Skeletal muscle satellite cell (primary cell): ENCODE results near the gene HOXB13.

GRCh38 chr17:48596690-48596995 is 3.1 kb upstream of the HOXB5 start:
- CAGE, long polyA plus RNA = no peak

DNA sequence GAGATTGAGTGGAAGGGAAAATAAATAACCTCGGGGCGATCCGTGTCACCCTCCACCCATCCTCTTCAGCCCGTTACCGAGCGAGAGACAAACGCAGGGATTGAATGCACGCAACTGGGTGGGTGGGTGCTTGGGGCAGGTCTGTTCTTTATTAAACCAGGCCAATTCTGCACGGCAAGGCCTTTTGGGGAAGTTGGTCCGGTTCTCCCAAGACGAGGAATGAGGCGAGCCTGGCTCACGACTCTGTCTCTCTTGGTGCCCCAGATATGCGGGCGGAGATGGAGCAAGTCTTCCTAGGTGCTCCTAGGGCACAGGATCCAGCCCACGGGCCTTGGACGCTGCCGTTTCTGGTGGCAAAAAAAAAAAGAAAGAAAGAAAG is 430 bp upstream of the HOXB7 start:
- CAGE, long polyA plus RNA = no peak

GRCh38 chr17:48611637-48612452 is 1.0 kb upstream of the HOXB7 start:
- CAGE, long polyA plus RNA = no peak

- CAGE, long polyA plus RNA = no peak
These were observed 381 bp upstream of the HOXB9 start for GRCh38 chr17:48626409-48627068.

DNA sequence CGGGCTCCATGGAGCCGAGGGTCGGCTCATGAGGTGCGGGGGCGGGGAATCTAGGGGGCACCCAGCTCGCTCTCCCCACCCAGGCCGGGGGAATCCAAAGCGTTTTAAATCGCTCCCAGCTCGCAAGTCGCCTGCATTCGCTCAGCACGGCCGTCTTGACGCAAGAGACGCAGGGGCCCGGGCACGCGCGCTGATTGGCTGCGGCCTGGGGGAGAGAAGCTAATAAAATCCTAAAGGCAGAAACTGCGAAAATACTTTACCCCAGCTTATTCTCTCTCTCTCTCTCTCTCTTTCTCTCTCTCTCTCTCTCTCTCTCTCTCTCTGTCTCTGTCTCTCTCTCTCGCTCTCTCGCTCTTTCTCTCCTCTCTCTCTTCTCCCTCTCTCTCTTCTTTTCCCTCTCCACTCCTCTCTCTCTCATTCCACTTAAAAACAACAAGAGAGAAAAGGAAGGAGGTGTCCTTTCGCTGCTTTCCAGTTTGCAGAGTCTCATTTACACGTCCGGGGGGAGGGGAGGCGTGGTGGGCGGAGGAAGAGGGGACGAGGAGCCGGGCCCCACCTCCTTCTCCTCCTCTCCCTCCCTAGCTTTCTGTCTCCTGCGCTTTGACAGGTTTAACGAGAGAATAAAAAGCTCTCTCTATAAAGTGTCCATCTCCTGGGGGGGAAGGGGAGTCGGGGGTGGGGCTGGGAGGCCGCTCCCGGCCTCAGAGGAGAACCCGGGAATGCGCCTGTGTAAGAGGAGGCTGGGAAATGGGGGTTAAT is at the start of gene HOXB13:
TSS of gene HOXB13 (minus strand) at position 167 of the 759 bp plus-strand sequence.
- CAGE, long polyA plus RNA = no peak

GRCh38 chr17:48799137-48799847 is 17.7 kb downstream of the TTLL6 start:
- CAGE, long polyA plus RNA = no peak

DNA sequence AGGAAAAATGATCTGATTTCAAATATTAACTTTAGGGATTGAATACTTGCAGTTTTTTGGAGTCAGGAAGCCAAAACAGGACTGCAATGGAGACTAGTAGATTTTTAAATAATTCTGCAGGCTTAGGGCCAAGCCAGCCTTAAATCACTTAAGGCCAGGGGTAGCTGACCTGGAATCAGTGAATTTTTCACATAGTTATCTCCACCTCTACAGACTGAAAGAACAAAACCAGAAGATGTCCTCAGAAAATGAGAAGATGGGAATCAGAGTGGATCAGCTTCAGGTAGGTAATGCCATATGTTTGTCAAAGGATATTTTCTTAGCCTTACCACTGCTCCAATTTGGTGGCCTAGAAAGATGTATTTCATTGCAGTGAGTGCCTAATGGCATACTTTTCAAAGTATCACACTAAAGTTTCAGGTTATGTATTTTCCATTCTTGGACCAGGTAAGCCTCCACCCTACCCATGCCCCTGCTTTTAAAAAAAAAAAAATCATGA is 20.6 kb downstream of the CALCOCO2 start:
- CAGE, long polyA plus RNA = no peak

GRCh38 chr17:48911376-48912096 is 3.3 kb downstream of the UBE2Z start:
- CAGE, long polyA plus RNA = no peak

DNA sequence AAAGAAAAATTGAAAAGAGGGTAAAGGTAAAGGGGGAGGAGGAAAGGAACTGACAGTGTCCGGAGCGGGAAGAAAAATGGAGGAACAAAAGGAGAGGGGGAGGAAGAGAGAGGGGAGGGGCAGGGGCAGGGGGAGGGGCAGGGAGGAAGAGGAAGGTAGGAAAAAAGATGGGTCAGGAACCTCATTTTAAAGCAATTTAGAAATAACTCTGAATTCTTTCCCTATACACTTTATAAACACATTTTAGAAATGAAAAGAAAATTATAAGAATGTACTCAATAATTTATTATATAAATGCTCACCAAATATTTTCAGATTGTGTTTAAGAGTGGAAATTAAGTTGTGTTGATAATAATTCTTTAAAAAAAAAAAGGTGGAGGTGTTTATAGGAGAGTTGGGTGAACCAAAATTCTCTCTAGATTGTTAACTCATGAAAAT is 6.1 kb upstream of the IGF2BP1 start:
- CAGE, long polyA plus RNA = no peak

DNA sequence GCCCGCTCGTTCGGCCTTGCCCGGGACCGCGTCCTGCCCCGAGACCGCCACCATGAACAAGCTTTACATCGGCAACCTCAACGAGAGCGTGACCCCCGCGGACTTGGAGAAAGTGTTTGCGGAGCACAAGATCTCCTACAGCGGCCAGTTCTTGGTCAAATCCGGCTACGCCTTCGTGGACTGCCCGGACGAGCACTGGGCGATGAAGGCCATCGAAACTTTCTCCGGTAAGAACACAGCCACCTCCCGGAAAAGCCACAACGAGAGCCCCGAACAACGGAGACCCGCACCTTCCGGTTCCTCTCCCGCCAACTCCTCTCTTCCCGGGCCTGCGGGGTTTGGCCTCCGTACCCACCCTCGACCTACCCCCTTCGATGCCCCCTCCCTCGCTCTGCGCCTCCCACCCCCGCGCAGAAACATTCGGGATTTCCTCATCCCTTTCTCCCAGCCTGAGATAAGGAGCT is 541 bp downstream of the IGF2BP1 start:
- CAGE, long polyA plus RNA = no peak

DNA sequence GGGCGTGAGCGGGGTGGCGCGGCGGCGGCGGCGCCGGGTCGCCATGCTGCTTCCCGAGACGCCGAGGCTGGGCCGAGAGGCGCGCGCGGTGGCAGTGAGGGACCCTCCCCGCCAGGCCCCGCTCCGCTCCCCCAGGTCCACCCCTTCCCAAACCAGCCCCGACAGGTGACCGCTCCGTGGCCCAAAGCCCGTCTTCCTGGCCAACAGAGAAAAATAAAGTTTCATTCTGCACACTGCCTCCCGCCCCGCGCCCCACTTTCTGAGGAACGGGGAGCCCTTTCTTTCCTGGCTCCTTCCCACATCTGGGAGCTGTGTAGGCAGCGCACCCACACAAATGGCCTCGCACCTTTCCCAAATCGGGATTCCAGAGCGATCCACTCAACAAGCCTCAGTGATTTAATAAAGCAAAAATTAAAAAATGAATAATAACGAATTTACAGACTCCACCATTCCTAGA is 1.3 kb downstream of the IGF2BP1 start:
- CAGE, long polyA plus RNA = no peak

- CAGE, long polyA plus RNA = no peak
These were observed 16.0 kb downstream of the IGF2BP1 start for GRCh38 chr17:49013176-49013619.

GRCh38 chr17:49192996-49193217 is 17.5 kb downstream of the GNGT2 start:
- CAGE, long polyA plus RNA = no peak

DNA sequence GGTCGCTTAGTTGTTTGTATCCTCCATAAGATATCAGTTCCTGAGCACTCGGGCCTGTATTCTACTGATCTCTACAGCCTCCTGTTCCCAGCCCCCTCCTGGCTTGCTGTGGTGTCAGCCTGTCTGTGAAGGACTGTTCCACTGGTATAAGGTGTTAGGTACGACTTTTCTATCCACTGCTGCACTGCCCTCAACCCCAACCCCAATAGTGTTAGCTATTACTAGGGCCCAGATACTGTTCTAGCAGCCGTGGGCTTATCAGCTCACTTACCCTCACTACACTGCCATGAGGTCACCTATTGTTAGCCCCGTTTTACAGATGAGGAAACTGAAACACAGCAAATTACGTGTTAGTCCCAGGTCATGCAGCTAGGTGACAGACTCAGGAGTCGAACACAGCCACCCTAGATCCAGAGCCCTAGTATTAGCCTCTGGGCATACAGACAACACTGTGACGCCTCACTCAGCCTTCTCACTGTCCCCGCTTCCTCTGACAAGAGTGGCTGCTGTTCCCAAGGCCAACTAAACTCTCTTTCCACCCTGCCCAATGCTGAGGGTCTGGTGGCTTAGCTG is 25.5 kb upstream of the ZNF652 start:
- CAGE, long polyA plus RNA = no peak

GRCh38 chr17:49403628-49404207 is 11.0 kb downstream of the PHB1 start:
- CAGE, long polyA plus RNA = no peak

- CAGE, long polyA plus RNA = no peak
These were observed 2.3 kb upstream of the NXPH3 start for GRCh38 chr17:49573367-49573786.

DNA sequence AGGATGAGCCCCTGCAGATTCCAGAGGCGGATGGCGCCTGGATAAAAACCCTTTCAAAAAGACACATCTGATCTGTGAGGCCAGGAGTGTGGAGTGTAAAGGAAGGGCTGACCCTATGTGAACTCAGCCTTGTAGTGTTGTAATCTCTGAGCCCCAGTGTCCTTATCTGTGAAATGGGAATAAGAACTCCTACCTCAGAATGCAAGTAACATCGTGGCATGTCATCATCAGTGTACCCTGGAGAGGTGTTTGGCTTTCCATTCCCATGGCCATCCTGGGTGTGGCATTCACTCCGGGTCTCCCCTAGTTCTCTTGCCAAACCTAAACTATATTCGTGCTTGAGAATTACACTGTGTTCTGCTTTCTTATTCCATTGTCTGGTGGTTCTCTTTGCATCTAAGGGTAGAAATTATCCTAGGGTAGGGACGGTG is 1.9 kb downstream of the NXPH3 start:
- CAGE, long polyA plus RNA = no peak

GRCh38 chr17:49611071-49611609 is 35.5 kb downstream of the NXPH3 start:
- CAGE, long polyA plus RNA = no peak

- CAGE, long polyA plus RNA = no peak
These were observed 13.5 kb upstream of the SPOP start for GRCh38 chr17:49691026-49692259.

DNA sequence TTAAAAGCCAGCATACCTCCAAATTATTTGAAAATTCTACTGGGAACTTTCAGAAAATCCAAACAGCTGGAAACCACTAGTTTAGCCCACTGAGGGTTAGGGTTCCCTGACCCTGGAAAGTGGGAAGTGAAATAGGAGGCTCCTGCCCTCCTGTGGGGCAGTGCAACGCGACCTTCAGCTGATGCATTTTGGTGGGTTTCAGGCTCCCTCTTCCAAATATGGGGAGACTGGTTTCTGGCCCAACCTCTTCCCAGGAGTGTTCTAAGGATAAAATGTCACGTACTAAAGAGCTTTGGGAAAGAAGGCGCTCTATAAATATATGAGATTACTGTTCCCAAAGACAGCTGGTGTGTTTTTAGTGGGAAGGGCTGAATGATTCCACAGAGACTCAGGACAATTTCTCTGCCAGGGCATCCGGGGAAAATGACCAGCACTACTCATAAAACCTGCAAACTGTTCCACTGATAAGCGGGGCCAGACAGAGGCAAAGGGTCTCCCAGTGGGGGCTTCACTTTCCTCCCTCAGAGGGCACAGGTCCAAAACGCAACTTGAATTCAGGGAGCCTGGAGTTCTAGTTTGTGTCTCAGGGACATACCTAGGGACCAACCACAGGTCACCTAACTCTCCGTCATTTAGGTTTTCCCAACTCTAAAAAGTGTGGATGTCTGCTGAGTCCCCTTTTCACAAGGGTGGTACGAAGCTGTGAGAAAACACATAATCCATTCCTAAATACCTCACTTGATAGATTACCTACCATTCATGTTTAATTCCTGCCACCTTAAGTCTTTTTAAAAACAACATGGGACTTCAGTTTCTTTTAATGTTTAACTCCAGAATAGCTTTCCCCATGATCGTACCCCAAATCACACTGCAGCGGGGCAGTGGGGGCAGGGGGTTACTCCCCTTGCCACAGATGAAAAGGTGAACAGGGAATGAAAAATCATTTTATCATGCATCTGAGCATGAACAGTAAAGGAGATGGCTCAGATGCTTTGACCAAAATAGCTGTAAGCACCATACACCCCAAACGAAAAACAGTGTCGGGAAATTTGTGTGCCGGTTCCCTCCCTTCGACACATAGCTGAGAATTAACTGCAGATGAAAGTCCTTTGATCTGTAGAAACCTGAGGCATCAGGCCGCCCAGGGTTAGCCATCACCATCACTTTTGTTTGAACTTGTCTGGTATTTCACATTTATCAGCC is 9.4 kb downstream of the SLC35B1 start:
- CAGE, long polyA plus RNA = no peak